ENCODE measurements around a stretch of chr17.

DNA sequence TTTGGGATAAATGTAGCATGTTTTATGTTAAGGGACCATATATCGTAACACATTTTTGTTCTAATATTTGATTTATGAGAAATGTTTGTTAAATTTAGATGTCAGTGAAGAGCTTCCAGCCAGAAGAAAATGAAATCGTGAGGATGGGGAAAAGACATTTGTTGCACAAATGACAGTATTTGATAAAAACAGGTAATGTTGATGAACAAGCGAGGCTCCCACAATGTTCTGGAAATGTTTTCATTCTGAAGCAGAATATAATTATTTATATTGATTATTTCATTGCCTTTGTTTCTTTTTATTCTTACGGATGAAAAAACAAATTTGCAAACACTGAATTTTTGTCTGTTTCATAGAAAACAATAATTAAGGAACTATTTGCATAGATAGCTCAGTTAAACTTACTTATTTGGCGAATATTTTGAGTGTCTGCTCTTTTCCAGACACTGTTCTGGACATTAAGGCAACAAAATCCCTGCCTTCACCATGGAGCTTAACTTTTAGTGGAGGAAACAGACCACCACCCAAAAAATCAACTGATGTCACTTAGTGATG, 54.6 kb downstream of the CRLF3 start:
- RRBS: no CpG with 5 or more reads among the region's 5 CpGs

- RRBS: no CpG with 5 or more reads among the region's 5 CpGs
Observed at GRCh38 chr17:31309457-31310201, 4.2 kb downstream of the EVI2B start.

DNA sequence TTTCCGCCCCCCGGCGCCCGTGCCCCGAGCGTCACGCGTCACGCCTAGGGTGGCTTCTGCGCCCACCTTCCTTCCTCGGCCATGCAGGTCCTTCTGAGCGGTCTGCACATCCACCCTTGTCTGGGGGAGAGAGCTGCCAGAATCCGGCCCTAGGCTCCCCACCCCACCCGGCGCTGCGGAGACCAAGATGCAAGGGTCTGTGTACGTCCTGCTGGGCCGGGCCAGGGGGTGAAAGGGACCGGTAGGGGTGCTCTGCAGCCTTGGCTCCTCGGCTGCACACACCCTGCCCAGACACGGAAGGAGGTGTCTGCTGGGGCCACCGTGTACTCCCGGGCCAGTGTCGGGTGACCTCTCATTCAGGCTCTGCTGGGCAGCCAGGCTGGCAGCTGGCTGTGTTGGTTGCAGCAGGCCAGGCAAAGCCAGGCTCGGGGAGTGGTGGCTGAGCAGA, 745 bp downstream of the RAB11FIP4 start:
- RRBS: 25% methylated on average over 9 of the region's 25 CpGs

GRCh38 chr17:31431430-31431915, 40.0 kb downstream of the RAB11FIP4 start:
- RRBS: no CpG with 5 or more reads among the region's 12 CpGs

DNA sequence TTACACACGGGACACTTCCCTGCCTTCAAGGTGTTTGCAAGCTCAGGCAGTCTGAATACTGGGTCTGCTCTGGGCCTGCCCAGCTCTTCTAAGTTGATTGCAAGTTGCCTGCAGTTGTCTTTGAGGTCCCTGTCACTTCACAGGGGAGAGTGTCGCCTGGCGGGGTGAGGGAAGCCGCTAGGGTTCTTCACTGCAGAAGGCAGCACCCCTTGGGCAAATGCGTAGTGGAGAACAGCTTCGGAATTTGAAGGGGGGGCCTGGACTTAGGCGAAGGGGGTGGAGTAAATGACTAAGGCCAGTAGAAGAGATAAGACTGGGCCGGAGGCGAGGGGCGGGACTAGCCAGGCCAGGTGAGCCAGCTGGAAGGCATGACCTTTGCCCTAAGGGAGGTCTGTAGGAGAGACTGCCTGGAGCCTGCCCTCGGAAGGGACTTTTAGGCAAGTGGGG, 98.1 kb downstream of the RAB11FIP4 start:
- RRBS: no CpG with 5 or more reads among the region's 11 CpGs

DNA sequence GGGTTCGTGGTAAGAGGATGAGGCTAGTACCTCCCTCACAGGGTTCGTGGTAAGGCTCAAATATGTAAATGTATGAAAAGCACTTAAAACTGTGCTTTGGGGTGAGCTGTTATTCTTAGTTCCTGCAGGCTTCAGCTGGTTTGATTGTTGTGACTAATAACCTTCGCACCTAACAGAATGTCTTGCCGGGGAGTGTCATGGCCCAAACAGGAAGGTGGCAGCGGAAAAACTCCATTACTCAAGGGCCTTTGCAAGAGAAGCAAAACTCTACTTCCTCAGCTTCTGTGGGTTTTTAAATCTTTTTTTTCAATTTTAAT, 102.8 kb downstream of the RAB11FIP4 start:
- RRBS: no CpG with 5 or more reads among the region's 5 CpGs

GRCh38 chr17:31564626-31565442, 173.4 kb downstream of the RAB11FIP4 start:
- RRBS: no CpG with 5 or more reads among the region's 8 CpGs

GRCh38 chr17:31581558-31581877, 190.0 kb downstream of the RAB11FIP4 start:
- RRBS: no CpG with 5 or more reads among the region's 4 CpGs

- RRBS: no CpG with 5 or more reads among the region's 6 CpGs
Observed at GRCh38 chr17:31803643-31804314, 55.3 kb downstream of the COPRS start.

DNA sequence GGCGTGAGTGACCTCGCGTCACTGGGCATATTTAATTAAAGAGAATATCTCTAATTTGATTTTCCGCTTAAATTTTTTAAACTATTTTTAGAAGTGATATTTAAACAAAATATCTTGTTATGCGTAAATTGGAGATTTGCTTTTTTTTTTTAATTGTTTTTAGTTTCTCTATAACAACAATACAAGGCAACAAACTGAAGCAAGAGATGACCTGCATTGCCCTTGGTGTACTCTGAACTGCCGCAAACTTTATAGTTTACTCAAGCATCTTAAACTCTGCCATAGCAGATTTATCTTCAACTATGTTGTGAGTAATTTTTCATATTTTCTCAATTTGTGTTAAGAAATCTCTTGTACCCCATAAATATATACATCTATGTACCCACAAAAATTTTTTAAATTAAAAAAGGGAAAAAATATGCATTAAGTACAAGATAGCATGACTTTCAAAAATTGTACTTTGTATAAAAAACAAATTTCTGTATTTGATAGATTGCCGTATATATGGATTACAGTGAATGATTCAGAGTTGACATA, 13.4 kb upstream of the LRRC37B start:
- RRBS: no CpG with 5 or more reads among the region's 7 CpGs

- RRBS: no CpG with 5 or more reads among the region's 2 CpGs
Observed at GRCh38 chr17:31999947-32000384, 7.2 kb upstream of the LRRC37B start.

DNA sequence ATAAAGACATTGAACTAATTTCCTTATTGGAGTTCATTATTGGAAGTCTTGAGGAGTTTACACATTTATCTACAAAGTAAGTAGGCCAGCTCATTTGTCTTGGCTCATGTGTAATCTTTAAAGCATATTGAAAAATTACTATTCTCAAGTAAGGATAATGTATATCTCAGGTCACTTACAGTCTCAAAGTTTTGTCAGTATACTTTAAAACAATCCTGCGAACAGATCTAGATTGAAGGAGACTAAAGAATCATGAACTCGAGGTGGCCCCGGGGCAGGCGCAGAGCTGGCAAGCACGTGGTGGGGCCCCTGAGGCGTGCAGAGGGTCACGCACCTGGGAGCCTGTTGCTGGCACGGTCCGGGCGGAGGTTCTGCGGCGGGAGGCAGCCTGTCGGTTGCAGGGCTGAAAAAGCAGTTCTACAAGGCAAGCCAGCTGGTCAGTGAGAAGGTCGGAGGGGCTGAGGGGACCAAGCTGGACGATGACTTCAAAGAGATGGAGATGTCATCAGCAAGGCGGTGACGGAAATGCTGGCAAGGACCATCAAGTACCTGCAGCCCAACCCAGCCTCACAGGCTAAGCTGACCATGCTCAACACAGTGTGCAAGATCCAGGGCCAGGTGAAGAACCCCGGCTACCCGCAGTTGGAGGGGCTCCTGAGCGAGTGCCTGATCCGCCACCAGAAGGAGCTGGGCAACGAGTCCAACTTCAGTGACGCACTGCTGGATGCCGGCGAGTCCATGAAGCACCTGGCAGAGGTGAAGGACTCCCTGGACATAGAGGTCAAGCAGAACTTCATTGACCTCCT, 33.1 kb downstream of the LRRC37B start:
- RRBS: no CpG with 5 or more reads among the region's 25 CpGs

- RRBS: no CpG with 5 or more reads among the region's 48 CpGs
Observed at GRCh38 chr17:32083536-32084647, 58.4 kb upstream of the RHOT1 start.

DNA sequence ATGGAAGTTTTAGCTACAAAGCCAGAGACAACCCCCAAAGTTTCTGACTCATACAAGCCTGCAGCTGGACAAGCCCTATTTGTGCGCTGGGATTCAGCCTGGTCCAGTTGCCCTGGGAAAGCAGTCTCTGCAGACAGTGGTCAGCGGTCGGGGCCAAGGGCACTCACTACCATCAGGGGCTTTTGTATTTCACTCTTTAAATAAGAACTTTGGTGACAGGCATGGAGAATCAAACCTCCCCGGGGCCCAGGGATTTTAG, 6.0 kb upstream of the RHBDL3 start:
- RRBS: no CpG with 5 or more reads among the region's 4 CpGs

- RRBS: no CpG with 5 or more reads among the region's 17 CpGs
Observed at GRCh38 chr17:32279726-32280413, 14.2 kb downstream of the RHBDL3 start.

DNA sequence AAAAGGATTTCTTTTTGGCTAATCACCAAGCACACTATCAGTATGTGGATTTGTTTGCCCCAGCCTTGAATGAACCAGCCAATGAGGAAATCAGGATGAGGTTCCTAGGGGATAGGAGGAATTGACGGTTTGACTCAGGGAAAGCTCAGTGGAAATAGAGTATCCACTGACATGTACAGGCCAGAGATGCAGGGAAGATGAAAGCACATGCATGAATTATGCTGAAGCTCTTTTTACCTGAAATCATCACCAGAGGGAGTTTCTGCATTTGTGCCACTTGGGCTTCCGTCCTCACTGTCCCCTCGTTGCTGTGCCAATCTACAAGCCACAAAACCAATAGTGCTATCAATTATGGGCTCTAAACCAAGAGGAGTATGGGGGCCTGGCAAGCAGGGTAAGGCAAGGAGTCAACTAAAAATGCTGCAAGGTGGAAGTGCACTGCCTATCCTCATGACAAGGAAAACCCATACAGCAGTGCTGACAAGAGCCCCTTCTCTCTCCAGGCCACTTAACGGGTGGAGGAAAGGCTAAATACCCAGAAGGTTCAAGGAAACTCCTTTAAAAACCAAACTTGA, 919 bp downstream of the C17orf75 start:
- RRBS: no CpG with 5 or more reads among the region's 4 CpGs

GRCh38 chr17:32350287-32351180, 577 bp downstream of the ZNF207 start:
- RRBS: 2% methylated on average over 6 of the region's 39 CpGs

DNA sequence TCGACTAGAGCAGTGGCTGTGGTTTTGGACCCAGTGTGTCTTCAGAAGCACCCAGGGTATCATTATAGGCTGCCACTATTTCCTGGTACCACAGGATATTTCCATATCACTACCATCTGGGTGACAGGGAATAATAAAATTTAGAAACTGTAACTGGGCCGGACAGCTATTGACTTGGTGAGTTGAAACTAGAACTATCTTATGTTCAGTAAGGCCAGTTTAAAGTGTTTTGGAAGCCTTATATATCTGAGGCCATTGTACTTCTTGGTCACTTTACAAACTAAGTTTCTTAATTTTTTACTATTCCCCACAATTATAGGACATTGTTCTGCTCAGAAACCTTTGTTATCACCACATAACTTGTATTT, 33.9 kb downstream of the ZNF207 start:
- RRBS: no CpG with 5 or more reads among the region's 2 CpGs

- RRBS: no CpG with 5 or more reads among the region's 40 CpGs
Observed at GRCh38 chr17:32494213-32495194, 7.7 kb downstream of the CDK5R1 start.

DNA sequence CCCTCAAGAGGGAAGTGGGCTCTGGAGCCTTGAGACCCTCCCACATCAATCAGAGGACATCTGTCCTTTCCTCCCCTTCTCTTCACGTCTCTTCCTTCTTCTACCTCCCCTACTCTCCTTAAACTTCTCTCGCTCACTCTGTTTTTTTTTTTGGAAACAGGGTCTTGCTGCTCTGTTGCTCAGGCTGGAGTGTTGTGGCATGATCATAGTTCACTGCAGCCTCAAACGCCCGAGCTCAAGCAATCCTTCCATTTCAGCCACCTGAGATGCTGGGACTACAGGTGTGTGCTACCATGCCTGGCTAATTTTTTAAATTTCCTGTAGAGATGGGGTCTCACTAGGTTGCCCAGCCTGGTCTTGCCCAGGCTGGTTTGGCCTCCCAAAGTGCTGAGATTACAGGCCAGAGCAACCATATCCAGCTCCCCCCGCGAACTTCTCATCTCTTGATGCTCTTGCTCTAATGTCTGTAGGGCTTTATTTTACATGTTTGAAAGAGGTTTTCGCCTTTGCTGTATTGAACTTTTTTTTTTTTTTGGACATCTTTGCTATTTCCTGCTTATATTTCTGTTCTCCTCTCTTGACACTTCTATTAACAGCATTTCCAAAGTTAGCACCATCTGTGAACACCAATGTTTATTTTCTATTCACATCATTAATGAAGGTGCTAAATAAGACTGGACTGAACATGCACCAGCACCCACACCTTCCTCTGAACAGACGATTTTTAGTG, 24.5 kb downstream of the CDK5R1 start:
- RRBS: no CpG with 5 or more reads among the region's 8 CpGs

All from GM19240 (cell line).